ENCODE data around the genes PKD2L2, CDC23 and KDM3B.

GRCh38 chr5:135602937-135603397 is 24.2 kb upstream of the CXCL14 start:
- RRBS, 2 experiments: no CpG with 5 or more reads among the region's 4 CpGs

DNA sequence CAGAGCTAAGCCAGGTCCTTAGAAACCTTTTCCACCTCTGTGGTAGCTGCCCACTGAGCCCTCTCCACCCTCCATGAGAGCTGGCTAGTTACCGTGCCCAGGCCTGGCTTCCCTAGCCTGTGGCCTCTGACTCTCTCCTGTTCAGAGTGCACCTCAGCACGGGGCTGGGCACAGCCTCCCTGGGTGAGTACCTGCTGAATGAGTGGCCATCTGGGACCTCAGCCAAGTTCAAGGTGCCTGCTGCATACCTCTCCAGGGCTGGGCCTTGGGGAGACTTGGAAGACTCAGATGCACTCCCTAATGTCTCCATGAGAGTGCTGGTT is 9.5 kb downstream of the SLC25A48 start:
- RRBS, 2 experiments: no CpG with 5 or more reads among the region's 2 CpGs

DNA sequence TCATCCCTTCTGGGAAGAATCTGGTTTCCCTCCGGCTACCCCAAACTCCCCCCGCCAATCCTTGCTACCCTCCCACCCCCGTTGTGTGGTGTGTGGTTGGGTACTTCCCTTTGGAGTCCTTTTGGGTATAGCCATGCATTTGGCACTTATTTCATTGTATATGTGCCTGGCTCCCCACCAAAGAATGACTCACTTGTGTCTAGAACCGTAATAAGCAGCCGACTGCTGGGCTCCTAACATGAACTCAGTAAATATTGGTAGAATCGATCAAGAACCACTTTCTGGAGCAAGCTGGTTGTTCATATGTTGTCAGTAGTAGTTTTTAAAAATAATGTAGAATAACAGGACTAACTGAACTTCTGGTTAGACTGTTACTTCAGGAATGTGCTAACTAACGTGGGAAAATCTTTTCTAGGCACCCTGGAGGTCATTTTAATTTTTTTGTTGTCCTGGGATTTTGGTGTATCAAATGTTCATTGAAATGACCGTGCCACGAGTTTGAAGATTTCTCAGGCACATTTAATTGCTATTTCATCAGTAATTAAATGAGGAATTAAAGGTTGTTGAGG is 8.2 kb upstream of the TGFBI start:
- RRBS, 2 experiments: 89% methylated on average over 1 of the region's 9 CpGs; no CpG with 5 or more reads in 1 of the 2 experiments

- RRBS, 2 experiments: no CpG with 5 or more reads among the region's 17 CpGs
Measured at GRCh38 chr5:136036707-136038122, 8.4 kb downstream of the TGFBI start.

- RRBS, 2 experiments: under 1 to 2% methylated on average over 19 to 26 of the region's 68 CpGs
Measured at GRCh38 chr5:136132976-136134154, 720 bp downstream of the SMAD5 start.

- RRBS, 2 experiments: no CpG with 5 or more reads among the region's 4 CpGs
Measured at GRCh38 chr5:136190298-136190714, 2.7 kb downstream of the SMIM32 start.

- RRBS, 2 experiments: no CpG with 5 or more reads among the region's 3 CpGs
Measured at GRCh38 chr5:137260986-137261561, 238.1 kb downstream of the SPOCK1 start.

DNA sequence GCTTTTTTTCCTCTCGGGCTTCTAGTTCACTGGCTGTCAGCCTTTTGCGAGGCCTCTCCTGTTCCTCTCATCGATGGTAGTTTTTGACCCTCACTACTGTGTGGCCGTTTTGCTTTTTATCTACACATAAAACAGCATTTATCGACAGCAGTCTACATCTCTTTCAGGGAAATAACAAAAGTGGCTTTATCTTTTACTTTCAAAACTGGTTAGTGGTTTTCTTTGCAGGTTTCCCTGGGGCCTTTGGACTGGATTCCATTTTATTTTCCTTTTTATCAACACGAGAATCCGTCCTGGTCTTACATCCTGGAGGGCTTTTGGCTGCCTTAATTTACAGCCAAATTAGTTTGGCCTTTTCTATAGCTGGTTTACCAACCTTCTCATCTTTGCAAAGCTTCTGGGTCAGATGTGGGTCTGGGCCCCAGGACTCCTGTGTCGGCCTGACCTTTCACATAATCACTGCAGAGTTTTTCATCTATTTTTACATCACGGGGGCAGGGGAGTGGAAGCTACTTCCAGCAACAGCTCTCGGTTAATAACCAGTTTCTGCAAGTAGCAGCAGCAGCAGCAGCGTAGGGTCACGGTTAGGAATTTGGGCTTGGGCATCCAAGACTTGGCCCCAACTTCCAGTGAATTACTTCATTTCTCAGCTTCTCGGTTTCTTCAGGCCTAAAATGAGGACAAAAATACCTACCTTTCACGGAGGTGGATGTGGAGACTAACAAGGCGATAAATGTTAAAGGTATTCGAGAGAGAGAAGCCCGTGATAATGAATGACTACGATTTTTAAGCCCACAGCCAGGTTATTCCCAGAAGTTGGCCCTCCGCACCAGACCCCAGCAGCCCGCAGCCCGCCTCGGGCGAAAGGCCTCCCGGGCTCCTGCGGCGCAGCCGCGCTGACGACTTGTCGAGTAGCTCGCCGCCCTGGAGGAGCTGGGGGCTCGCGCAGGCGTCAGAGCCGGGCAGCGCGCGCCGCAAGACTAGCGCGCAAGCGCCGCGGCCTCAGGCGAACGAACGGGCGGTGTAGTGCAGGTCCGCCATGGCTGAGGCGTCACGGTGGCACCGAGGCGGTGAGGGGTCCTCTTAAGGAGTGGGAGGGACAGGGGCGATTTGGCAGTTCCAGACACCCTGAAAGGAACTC is at the start of gene PKD2L2:
Gene PKD2L2 (plus strand): TSS at position 1,005 of the 1,141 bp plus-strand sequence.
- RRBS, 2 experiments: 30 to 47% methylated on average over 10 of the region's 55 CpGs

GRCh38 chr5:138212912-138213917 is at the start of gene CDC23:
TSS of gene CDC23 (minus strand) at chr5:138213323.
- RRBS, 2 experiments: 0% methylated on average over 7 to 9 of the region's 38 CpGs

DNA sequence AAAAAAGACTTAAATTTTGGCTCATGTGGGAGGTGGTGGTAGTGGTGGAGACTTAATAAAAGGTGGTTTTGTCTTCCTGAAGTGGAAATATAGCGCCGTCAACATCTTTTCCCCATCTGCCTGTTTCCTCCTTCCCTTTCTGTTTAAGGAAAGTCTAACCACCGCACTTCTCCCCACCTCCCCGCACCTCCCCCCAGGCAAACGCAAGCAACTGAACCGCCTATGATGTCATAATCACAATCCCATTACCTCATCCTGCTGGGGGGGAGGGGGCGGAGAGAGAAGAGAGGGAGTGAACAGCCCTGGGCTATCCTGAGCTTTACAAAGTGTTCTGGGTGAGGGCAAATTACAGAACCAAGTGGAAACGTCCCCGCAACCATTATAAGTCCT is 788 bp upstream of the FAM53C start:
- RRBS, 2 experiments: no CpG with 5 or more reads among the region's 9 CpGs

DNA sequence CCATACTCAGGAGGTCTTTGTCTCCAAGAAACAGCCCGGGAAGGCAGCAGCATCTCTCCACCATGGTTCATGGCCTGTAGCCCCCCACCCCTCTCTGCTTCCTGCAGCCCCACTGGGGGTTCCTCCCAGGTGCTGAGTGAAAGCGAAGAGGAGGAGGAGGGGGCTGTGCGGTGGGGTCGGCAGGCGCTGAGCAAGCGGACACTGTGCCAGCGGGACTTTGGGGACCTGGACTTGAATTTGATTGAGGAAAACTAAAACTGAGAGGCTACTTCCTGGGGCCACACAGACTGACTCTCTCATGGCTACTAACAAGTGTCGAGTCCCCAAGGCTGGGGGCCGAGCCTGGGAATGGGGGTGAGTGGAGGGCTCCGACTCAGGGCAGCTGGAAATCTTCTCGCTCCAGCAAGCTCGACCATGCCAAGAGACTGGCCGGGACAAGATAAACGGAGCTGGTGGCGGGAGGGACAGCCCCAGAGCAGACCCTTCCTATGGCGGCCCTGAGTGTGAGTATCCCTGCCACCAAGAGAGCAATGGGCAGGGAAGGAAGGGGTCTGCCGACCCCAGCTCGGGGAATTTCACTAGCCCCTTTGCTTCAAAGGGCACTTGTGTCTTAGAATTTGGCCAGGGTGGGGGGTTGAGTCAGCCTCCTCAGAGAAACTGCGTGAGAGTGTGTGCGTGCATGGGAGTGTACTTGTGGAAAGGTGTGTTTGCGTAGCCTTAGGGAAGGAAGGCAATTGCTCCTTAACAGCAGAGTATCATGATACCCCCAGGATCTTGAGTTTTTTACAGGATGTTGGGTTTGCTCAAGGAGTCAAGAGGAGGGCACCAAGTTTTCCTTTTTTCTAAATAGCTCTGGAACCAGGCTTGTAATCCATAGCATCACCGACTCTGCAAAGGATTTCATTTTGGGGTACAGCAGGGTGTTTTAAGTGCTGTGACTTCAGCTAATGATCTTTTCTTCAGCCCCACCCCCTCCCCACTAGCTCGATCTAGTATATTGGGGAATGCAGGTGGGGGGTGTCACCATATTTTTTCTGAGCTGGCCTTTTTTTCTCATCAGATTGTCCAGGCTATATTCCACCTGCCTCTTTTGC is 5.4 kb upstream of the KDM3B start:
- RRBS, 2 experiments: no CpG with 5 or more reads among the region's 23 CpGs

DNA sequence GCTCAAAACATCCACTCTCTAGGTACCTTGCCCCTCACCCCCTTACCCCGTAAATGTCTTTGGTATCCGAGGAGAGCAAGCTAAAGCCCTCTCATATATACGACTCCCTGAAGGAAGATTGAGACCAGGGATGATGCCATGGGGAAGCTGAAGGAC is 306 bp upstream of the KDM3B start:
- RRBS, 2 experiments: no CpG with 5 or more reads among the region's 3 CpGs

- RRBS, 2 experiments: under 1% methylated on average over 33 of the region's 93 CpGs
Measured at GRCh38 chr5:138352627-138353374, at the start of gene KDM3B. TSS of gene KDM3B (plus strand) at chr5:138352685.

DNA sequence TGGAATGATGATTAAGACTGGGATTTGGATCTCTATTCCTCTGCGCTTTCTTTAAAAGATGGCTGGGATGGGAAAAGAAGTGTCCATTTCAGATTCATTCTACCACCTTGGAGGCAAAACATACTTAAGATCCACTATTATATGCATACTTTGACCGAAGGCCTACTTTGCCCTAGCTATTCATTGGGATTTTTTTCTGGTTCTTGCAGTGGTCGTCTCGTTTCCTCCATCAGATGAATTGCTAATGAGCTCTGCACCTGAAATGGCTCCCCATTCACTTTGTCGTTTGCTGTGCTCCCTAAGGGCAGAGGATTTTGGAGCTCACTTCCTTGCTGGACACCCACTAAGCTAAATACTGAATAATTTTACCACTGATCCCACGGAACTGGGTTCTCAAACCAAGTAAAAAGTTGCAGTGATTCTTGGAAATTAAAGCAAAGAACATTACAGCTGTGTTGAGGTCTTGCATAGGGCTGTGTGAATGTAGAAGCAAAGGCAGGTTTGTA is 1.9 kb downstream of the KDM3B start:
- RRBS, 2 experiments: no CpG with 5 or more reads among the region's 6 CpGs

GRCh38 chr5:138369177-138369576 is 16.7 kb downstream of the KDM3B start:
- RRBS, 2 experiments: no CpG with 5 or more reads among the region's 4 CpGs

- RRBS, 2 experiments: no CpG with 5 or more reads among the region's 3 CpGs
Measured at GRCh38 chr5:138467156-138467270, 1.7 kb downstream of the EGR1 start.

DNA sequence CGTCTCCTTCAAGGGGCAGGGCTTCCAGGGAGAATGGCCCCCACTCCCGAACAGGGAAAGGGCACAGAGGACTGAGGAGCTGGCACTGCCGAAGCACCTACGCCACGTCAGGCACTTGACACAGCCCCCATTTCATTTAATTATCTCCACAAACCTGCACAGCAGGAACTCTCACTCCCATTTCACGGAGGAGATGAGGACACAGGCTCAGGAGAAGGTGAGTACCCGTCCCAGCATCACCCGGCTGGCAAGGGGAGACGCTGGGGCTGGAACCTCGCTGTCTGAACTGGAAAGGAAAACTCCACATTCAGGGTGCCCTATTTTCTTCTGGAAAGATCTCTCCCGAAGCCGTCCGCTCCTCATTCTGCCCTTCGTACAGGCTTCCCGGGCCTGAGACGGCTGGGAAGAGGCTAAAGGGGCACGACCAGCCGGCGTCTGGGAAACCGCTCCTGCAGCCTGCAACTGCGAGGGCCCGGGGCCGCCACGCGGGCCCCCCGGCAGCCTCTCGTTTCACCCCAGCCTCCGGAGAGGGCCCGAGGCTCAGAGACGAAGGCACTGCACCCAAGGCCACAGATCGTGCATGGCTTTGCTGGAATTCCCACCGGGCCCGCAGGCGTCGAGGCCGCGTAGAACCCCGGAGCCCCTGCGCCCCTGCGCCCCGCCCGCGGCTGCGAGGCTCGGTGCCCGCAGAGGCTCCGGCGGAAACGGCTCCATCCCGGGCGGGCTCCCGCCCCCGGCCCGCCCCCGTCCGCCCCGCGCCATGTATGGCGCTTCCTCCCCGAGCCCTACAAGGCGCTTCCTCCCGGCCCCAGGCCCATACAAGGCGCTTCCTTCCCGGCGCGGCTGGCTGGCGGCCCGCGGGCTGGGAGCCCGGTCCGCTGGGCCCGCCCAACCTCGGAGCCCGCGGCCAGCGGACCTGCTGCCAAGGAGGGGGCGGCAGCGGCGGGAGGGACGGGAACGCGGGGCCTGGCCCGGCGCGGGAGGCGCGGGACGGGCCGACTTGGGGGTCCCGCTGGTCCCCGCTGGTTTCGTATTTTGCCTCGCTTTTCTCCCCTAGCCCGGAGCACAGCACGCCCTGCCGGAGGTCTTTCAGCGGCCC is 26.4 kb downstream of the EGR1 start:
- RRBS, 2 experiments: 3% methylated on average over 60 of the region's 97 CpGs

GRCh38 chr5:138552703-138553650 is 9.9 kb upstream of the ETF1 start:
- RRBS, 2 experiments: no CpG with 5 or more reads among the region's 14 CpGs

DNA sequence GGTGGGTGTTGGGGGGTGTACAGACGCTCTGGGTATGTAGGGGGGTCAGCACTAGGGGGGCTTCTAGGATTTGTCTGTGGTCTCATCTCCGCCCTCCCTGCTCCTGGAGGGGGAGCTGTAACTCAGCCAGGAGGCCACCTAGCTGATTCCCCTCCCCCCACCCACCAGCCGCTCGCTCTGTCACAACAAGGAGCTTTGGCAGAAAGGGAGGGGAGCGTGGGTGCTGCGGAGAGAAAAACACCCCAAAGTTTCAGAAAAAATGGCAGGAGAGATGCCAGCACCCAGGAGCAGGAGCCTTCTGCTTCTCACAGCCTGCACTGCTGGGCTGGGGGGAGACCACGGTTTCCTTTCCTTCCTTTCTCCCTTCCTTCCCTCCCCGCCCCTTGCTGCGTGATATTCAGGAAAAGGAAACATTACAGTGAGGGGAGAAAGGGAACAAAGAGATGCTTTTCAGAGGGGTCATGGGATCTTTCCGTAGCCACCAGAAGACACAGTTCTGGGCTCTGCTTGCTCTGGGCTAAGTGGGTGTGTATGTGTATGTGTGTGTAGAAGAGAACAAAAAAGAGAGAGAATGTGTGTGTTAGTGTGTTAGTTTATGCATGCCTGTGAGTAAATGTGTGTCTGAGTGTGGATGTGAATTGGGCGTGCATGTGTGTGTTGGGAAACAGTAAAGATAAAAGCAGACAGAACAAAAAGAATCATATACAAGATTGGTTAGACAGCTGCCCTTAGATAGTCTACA is 36.2 kb upstream of the HSPA9 start:
- RRBS, 2 experiments: no CpG with 5 or more reads among the region's 11 CpGs

GRCh38 chr5:138666726-138667194 is 86.5 kb upstream of the CTNNA1 start:
- RRBS, 2 experiments: no CpG with 5 or more reads among the region's 6 CpGs

All from NT2/D1 (cell line).